BJ (cell line): ENCODE results near the gene RWDD3.

DNA sequence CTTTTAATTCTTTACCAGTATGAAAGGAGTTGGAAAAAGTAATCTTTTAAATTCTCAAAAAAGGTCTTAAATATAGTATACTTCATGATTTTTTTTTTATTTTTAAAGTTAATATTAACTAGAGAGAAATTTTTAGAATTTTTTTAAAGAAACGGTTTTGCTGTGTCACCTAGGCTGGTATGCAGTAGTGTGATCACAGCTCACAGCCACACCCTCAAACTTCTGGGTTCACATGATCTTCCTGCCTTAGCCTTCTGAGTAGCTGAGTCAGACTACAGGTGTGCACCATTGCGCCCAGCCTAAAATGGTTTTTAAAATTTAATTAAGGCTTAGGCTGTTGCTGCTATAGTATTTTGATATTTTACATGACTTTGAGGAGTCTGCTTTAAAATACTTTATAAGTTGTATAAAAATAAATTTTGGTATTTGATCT lies 52.4 kb downstream of the TLCD4 start:
- CAGE, long polyA plus RNA, result no peak
- RRBS, result no CpG with 5 or more reads among the region's 2 CpGs

GRCh38 chr1:95216465-95216664 lies 17.6 kb upstream of the RWDD3 start:
- CAGE, long polyA plus RNA, result no peak
- RRBS, result no CpG with 5 or more reads among the region's 5 CpGs

DNA sequence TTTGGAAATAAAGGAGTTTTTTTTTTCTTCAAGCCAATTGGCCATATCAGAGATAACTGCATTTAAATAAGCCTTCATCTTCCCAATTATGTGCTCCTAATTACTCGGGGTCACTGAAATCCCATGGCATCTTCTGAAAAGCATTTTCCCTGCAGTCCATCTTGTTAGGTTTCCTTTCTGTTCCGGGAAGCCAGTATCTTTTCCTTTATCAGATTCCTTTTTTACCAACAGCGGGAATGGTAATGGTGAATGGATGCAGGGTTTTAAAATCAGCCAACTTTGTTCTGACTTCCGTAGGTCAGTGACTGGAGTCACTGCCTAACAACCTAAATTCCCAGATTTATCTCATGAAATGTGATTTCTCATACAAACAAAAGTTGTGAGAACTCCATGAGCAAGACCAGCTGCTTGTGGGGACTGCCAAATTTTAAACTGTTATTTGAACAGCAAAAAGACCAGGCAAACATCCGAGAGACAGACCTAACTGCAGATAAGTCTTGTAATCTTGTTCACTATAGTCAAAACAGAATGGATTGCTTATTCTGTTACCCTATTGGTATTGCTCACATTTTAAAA lies 1.3 kb upstream of the RWDD3 start:
- CAGE, long polyA plus RNA, result no peak
- RRBS, result no CpG with 5 or more reads among the region's 5 CpGs

DNA sequence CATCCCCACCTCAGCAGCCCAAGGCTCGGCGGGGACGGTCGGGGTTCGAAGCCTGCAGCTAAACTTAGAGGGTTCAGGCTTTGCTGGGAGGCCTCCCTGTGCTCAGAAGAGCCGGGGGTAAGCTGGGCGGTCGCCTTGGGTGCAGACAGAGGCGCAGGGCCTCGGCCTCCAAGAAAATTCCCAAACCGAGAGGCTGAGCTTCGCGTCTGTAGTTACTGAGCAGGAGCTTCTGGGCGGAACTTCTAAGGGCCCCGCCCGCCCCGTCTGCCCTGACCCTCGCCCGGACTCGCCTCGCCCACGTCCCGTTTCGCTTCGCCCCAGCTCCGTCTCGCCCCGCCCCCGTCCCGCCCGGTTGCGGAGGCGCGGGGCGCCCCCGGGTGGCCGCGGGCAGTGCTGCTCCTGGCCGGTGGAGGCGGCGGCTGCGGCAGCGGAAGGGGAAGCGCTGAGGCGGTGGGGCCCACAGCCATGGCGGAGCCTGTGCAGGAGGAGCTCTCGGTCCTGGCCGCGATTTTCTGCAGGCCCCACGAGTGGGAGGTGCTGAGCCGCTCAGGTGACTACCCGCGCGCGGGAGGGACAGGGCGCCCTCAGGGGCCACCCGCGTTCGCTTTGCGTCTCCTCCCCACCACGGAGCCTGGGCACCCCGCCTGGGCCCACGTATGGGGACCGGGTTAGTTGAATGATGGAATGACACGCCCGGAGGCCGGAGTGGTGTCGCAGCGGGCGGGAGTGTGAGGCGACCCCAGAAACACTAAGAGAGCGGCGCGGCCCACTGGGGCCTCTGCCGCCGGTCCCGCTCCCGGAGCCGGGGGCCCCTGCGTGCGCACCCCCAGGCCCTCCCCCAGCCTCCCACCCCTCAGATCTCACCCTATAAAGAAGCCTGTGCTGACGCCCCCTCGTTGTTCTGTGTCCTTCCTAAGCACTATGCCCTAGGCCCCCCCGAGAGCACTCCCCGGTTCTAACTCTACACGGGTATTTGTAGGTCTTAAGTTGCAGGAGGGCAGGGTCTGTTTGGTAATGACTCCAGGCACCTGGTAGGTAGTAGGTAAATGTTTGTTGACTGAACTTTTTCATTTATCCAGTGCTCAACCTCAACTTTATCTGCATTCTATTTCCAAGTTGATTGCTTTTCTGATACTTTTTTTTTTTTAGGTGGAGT lies at the start of gene RWDD3:
Gene RWDD3 (plus strand): TSS at position 445 of the 1,156 bp plus-strand sequence.
- CAGE, long polyA plus RNA, result start-site peak on the plus strand centred at position 444 of the sequence, 41 bp wide, 346 and 191 reads in 2 replicates
- RRBS, result under 1% methylated on average over 10 of the region's 86 CpGs

DNA sequence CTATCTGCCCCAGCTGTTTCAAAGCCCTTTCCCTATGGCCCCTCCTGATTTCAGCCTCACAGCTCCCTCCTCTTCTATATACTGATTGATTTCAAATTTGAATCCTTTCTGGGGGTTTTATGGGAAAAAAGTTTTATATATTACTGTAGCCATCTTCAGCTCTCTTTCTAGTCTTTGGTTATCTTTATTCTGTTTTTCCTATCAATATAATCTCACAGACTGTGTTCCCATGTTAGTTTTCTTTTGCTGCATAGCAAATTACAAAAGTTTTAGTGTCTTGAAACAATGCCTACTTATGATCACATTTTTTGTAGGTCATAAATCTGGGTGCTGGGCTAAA lies 325.0 kb downstream of the RWDD3 start:
- CAGE, long polyA plus RNA, result no peak

- CAGE, long polyA plus RNA, result no peak
- RRBS, result no CpG with 5 or more reads among the region's 9 CpGs
These were observed 34.1 kb downstream of the PTBP2 start for GRCh38 chr1:96755513-96756267.

- CAGE, long polyA plus RNA, result no peak
- RRBS, result 29% methylated on average over 1 of the region's 8 CpGs
These were observed 416.5 kb downstream of the PTBP2 start for GRCh38 chr1:97137887-97138633.

DNA sequence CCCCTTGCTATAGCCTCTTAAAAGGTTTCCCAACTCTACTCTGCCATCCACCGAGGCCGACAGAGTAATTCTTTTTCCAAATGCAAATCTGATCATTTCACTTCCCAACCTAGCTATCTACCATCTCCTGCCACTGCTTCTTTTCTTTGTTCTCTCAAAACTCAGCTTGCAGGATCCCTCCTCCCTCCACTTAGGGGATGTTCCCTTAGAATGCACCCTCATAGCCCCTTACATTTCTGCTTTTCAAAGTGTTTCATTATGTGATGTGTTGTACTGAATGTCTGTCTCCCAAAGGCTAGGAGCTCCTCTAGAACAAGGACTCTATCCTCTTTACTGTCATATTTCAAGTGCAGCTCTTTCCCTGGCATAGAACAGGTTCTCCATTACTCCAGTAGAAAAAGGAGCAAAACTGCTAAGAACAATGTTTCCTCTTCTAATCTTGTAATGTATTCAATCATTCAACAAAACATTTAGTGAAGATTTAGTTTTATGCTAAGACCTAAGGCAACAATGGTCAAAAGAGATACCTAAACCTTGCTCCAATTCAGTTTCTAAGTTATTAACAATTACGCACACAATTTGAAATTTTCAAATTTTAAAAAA lies 270.8 kb downstream of the DPYD start:
- CAGE, long polyA plus RNA, result no peak
- RRBS, result no CpG with 5 or more reads among the region's 3 CpGs

GRCh38 chr1:97920473-97920749 lies 423 bp downstream of the DPYD start:
- CAGE, long polyA plus RNA, result no peak
- RRBS, result no CpG with 5 or more reads among the region's 13 CpGs

DNA sequence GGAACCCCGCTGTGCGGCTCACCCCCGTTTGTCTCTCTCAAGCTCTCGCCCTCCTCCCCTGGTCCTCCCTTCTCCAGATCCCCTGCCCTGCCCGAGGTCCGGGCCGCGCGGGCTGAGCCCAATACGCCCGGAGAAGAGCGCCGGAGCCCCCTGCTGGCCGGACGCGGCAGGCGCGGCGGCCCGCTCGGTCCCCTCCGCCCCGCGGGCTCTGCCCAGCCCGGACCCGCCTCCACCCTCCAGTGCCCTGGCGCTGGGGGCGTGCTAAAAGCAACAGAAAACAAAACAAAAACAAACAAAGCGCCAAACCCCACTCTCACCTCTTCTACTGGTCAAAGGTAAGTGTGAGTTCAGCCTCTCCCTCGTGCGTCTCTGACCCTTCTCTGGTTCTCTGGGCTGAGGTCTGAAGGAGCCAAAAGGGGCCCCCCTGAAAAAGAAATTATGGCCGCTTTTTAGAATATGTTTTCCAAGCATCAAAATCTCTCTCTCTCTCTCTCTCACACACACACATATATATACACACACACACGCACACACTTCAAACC lies 133.4 kb upstream of the DPYD start:
- CAGE, long polyA plus RNA, result no peak
- RRBS, result 3% methylated on average over 12 of the region's 33 CpGs

DNA sequence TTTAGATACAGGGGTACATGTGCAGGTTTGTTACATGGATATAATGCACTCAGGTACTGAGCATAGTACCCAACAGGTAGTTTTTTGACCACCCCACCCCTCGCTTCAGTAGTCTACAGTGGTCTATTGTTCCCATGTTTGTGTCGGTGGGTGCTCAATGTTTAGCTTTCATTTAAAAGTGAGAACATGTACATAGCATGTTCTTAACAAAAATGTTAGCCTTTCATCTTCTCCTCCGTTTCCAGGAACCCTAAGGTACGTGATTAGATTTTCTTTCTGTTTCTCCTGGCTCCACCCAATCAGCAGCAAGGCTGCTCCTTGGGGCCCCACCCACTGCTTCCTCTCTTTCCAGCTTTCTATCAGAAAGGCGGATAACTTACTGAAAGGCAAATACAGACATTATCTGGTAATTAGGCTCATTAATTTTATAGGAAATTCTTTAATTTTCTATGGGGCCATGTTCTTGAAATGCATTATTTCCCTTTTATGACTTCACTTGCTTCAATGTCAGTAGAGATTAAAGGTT lies 325.1 kb upstream of the SNX7 start:
- CAGE, long polyA plus RNA, result no peak
- RRBS, result no CpG with 5 or more reads among the region's 5 CpGs

DNA sequence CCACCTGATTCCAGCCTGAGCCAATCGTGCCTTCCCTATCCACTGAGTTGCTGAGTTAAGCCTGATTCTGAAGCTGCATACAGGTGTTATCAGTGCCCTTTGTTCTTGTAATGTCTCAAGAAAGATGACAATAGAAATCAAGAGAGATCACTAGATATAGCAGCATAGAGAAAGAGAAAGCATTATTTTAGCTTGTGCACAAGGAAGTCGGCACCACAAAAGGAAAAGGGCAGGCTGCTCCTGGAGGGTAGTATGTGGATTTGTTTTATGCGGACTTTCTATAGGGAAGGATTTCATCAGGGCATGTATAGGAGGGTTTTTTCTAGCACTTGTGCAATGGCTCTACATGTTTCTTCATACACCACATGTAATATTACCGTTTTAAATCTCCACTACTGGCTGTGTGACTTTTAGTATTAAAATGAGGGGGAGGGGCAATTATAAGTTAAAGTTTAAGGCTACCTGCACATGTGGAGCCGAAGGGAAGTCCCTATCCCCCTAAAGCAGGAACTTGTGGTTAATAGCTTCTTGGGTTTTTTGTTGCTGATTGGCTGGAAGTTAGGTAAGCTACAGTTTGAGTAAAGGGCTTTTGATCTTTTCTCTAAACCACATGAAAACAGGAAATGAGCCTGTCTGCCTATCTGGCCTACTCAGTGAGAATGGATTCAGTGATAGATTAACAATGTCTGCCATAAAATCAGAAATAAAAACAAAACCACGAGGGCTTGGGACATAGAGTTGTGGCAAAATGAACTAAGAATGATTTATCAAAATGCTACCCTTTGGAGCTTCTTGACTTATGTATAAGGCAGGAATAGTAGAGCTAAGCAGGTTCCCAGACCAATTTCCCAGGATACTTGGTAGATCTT lies 133.3 kb downstream of the PLPPR5 start:
- CAGE, long polyA plus RNA, result no peak
- RRBS, result no CpG with 5 or more reads among the region's 6 CpGs

DNA sequence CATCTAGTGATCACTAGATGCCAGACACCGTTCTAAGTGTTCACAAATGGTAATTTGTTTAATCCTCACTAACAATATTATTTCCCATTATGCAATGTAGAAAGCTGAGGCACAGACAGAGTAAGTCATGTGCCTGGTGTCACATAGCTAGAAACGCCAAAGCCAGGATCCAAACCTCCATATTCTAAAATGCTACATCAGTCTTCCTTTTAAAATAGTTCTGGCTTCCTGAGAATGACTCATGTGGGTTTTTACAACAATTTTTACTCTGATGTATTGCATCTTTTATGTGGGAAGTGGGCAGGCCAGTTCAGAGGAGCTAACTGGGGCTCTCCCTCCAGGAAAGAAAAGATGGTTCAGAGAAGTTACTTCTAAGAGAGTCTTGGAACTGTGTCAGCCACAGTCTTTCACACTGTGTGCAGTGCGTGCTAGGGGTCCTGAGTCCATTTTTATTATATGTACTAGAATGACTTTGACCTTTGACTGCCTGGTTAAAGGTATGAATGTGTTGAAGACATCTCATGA lies 177.4 kb downstream of the PLPPR4 start:
- CAGE, long polyA plus RNA, result no peak
- RRBS, result no CpG with 5 or more reads among the region's 3 CpGs

DNA sequence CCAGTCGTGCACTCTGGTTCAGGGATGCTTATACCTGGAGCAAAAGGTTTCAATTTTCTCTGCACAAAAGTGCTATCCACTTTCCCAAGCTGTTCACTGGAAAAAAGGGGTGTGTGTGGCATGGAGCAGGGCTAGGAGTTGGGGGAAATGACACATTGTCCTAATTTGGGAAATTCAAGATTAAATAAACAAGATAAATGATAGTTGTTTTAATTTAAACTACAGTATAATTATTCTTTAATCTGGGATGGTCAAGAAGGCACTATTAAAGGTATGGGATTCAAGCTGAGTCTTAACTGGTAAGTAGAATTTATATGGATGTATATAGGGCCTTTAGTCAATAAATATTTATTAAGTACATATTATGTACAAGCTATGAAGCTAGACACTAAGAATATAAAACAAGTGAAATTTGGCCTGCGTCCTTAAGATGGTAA lies 18.2 kb downstream of the PALMD start:
- CAGE, long polyA plus RNA, result no peak
- RRBS, result no CpG with 5 or more reads among the region's 2 CpGs

GRCh38 chr1:99685489-99686227 lies 39.7 kb downstream of the PALMD start:
- CAGE, long polyA plus RNA, result no peak
- RRBS, result no CpG with 5 or more reads among the region's 7 CpGs

DNA sequence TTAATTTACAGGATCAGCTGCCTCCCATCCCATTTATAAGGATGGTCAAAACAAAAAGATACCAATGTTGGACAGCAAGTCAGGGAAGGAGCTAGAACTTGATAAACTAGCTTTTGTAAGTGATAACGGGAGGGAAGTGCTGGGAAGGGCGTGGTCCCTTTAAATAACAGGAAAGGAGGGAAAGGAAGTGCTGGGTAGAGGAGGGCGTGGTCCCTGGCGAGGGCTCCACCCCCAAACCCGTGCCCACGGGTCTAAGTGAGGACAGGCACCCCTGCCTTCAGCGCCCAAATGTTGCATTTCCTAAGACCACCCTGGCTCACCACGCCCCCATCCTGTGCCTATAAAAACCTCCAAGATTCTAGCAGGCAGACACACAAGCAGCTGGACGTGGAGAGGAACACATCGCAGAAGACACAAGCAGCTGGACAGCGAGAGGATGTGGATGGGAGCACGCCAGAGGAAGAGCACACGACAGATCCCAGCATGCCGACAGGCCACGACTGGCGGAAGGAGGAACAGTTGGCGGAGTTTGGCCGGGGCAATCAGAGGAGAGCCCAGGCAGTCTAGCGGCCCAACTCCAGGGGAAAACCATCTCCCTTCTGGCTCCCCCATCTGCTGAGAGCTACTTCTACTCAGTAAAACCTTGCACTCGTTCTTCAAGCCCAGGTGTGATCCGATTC lies 58.5 kb downstream of the PALMD start:
- CAGE, long polyA plus RNA, result no peak
- RRBS, result no CpG with 5 or more reads among the region's 21 CpGs

- CAGE, long polyA plus RNA, result no peak
- RRBS, result no CpG with 5 or more reads among the region's 1 CpG
These were observed 31.9 kb upstream of the AGL start for GRCh38 chr1:99818267-99818569.

DNA sequence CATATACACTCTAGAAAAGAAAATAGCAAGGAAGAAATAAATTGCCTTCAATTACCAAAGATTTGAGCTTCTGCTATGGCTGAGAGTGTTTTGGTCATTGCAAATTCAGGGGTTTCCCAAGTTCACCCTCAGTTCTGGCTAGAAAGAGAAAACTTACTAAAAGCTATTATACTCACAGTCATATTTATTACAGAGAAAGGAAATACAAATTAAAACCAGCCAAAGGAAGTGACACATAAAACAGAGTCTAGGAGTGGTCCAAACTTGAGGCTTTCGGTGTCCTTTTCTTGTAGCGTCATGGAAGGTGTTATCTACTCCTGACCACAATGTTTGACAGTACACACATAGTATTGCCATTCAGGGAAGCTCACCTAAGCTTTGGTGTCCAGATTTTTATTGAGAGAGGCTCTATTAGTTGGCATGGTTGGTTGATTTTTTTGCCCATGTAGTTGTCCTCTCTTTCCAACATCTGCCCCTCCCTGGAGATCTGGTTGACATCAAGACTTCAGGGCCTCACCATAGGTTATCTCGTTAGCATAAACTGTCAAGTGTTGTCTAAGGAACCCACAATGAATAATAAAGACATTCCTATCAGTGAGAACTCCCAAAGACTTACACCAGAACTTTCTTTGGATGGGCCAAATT lies 9.1 kb upstream of the MFSD14A start:
- CAGE, long polyA plus RNA, result no peak
- RRBS, result no CpG with 5 or more reads among the region's 3 CpGs

GRCh38 chr1:100240670-100241048 lies 9.0 kb downstream of the DBT start:
- CAGE, long polyA plus RNA, result no peak
- RRBS, result no CpG with 5 or more reads among the region's 3 CpGs

DNA sequence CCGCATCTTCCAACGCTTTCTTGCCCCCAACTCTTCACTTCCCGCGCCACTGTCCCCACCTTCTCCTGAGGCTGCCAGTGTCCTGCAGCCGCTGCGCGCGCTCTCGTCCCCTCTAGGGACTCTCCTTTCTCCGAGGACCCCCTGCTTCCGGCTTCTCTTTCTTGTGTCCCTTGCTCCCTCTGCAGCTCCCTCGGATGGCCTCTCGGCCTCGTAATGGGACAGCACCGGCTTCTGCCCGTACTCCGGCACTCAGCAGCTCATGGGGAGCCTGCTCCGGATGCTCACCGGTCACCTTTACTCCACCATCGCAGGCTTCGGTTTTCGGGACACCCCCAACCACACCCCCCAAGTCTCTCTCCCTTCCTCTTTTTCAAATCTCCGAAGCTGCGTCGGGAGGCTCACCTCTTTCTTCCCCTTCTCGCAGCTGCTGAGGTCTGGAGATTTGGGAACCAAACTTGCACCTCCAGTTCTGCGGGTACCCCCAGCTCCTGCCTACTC lies 763 bp downstream of the CDC14A start:
- CAGE, long polyA plus RNA, result no peak
- RRBS, result 1% methylated on average over 4 of the region's 27 CpGs